Gastroesophageal sphincter (tissue), 4 donors: Measurements from ENCODE around the genes GLI1, DCTN2, AGAP2 and TAFA2.

DNA sequence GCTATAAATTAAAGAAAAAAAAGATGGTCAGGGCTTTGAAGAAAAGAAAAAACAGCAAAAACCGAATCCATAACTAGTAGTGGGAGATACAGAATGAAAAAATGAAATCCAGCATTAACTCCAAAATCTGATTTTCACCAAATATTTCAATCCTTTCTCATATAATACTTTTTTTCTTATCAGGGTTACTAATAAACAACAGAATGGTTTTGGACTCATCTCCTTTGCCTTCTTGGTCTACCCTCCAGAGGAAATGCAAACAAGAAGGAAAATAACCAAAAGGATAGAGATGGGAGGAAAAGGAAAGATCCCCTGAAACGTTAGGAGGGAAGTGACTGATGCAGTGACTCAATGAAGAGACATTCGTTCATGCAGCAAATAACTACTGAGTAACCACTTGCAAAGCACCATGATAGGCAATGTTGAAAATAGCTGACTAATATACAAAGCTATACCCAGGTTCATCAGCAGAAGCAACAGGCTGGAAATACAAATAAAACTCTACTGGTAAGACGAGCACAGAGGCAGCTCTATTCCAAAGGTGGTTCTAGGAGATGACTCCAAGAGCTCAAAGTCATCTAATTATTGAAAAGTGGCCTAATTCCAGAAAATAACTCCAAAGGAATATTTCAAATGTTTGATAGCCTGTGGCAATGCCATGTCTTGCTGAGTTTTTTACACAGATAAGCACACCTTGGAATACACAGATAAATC is 41.8 kb downstream of the R3HDM2 start:
- PRO-cap, result no peak
- RAMPAGE, long total RNA, 4 experiments, result no peak in any of the 4 experiments

GRCh38 chr12:57451147-57451749 is 3.9 kb upstream of the INHBE start:
- PRO-cap, result no peak
- RAMPAGE, long total RNA, 4 experiments, result no peak in any of the 4 experiments

DNA sequence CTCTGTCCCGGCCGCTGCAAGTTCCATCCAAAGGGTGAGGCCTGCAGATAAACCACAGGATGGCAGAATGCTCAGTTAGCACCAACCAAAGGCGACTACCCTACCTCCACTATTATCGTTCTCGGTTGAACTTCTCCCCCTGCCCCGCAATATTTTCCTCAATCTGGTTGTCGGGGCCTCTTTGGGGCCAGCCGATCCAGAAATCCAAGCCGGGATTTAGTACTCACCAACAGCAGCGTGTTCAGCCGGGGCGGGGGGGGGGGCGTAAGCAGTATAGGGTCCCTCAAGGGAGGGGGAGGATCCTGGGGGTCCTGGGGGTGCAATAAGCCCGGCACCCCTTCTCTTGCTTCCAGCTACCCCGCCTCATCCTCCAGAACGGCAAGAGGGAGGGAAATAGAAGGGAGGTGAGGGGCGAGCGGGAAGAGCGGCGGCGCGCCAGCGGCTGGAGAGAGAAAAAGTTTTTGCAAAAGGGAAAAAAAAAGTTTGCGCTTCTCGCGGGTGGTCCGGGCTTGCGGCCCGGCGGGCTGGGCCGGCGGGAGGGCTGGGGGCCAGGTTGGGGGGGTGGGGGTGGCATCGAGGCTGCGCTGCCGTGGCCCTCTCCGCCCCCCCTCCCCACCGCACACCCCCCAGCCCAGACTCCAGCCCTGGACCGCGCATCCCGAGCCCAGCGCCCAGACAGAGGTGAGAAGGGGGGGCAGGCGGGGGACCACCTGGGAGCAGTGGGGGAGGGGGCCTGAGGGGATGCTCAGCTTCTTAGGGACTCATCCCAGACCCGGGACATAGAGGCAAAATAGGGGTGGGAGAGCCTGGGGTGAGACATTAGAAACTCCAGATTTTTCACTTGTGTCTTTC is at the start of gene GLI1:
GLI1 (plus strand) TSS at position 265 of the 852 bp plus-strand sequence.
- PRO-cap, result no peak
- RAMPAGE, long total RNA, 4 experiments, result no peak in any of the 4 experiments

GRCh38 chr12:57523462-57523847 is 831 bp downstream of the MBD6 start:
- PRO-cap, result no peak
- RAMPAGE, long total RNA, 4 experiments, result no peak in any of the 4 experiments

DNA sequence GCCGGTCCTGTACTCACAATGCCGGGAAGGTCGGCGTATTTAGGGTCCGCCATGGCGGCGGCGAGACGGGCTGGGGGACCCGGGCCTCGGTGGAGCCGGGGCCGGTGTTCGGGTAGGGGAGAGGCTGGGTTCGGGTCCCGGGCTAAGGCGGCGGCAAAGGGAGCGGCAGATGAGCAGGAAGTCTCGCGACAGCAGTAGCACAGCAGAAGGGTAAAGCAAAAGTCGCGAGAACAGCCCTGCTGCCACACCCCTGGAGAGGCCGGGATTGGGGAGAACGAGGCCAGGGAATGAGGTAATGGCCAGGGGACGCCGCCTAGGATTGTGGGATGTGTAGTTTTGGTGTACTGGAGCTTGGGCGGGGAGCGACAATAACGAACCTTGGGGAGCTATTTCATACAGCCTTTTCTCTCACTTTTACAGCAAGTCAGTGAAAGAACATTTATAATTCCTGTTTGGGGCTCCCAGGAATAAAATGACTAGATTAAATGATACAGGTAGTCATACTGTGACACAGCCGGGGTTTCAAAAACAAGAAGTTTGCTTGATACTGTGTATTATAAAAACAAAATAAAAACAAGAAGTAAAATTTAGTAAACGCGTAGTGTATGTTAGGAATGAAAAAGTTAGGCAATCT is at the start of gene DCTN2:
DCTN2 (minus strand) TSS at position 182 of the 634 bp plus-strand sequence.
- PRO-cap, result bidirectional peak, plus-strand start at position 411 of the sequence, minus-strand start at position 171 of the sequence
- RAMPAGE, long total RNA, 4 experiments, result start-site peak on the minus strand in 4 of 4 experiments, centred at positions 142 to 154 of the sequence, 261 to 1,030 reads per replicate

- PRO-cap, result no peak
- RAMPAGE, long total RNA, 4 experiments, result no peak in any of the 4 experiments
Observed at GRCh38 chr12:57612235-57612768, 1.1 kb downstream of the ARHGEF25 start.

DNA sequence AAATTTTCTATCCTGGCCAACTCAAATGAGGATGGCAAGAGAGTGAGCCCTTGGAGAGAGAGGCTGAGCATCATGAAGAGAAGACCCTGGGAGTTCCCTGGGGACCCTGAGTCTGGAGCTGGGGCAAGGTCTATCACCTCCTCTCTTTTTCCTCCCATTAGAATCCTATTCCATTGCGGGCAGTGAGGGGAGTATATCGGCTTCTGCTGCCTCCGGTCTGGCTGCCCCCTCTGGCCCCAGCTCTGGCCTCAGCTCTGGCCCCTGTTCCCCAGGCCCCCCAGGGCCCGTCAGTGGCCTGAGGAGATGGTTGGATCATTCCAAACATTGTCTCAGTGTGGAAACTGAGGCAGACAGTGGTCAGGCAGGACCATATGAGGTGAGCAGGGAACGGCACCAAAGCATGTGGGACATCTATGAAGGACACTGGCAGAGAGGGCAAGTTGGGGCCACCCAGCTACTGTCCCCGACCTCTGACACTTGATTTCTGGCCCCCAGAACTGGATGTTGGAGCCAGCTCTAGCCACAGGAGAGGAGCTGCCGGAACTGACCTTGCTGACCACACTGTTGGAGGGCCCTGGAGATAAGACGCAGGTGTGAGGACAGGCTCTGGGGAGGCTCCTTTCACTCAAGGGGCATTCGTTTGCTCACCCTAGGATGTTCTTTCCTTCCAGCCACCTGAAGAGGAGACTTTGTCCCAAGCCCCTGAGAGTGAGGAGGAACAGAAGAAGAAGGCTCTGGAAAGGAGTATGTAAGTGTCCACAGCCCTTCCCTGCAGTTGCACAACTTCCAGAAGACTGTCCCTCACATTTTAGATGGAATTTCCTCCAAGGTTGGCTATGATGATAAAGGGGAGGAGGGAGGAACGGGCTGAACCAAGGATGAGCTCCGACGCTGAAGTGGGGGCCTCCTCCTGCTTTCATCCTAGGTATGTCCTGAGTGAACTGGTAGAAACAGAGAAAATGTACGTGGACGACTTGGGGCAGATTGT is 1.8 kb downstream of the ARHGEF25 start:
- PRO-cap, result no peak
- RAMPAGE, long total RNA, 4 experiments, result no peak in any of the 4 experiments

DNA sequence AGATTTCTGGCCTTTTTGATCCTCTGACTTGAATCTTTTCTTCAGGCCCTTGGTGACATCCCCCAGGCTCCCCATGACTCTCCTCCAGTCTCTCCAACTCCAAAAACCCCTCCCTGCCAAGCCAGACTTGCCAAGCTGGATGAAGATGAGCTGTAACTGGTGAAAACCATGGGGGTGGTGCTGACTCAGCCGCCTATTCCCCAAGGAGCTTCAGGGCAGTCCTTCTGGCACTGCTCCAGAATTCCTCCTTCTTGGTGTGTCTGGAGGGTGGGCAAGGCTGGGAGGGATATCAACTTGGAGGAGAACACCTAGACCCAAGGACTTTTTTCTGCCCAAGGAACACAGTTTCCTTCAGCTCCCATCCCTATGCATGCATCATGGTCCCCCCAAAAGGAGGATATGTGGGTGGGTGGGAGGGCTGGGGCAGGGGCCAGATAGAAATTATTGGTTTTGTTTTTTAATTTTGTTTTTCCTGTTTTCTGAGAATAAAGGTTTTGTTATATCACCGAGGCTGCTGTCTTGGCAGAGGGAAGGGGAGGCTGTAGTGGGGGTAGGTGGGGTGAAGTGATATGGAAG is 5.6 kb downstream of the ARHGEF25 start:
- PRO-cap, result no peak
- RAMPAGE, long total RNA, 4 experiments, result no peak in any of the 4 experiments

GRCh38 chr12:57720334-57720744 is 18.2 kb downstream of the AGAP2 start:
- PRO-cap, result no peak
- RAMPAGE, long total RNA, 4 experiments, result no peak in any of the 4 experiments

DNA sequence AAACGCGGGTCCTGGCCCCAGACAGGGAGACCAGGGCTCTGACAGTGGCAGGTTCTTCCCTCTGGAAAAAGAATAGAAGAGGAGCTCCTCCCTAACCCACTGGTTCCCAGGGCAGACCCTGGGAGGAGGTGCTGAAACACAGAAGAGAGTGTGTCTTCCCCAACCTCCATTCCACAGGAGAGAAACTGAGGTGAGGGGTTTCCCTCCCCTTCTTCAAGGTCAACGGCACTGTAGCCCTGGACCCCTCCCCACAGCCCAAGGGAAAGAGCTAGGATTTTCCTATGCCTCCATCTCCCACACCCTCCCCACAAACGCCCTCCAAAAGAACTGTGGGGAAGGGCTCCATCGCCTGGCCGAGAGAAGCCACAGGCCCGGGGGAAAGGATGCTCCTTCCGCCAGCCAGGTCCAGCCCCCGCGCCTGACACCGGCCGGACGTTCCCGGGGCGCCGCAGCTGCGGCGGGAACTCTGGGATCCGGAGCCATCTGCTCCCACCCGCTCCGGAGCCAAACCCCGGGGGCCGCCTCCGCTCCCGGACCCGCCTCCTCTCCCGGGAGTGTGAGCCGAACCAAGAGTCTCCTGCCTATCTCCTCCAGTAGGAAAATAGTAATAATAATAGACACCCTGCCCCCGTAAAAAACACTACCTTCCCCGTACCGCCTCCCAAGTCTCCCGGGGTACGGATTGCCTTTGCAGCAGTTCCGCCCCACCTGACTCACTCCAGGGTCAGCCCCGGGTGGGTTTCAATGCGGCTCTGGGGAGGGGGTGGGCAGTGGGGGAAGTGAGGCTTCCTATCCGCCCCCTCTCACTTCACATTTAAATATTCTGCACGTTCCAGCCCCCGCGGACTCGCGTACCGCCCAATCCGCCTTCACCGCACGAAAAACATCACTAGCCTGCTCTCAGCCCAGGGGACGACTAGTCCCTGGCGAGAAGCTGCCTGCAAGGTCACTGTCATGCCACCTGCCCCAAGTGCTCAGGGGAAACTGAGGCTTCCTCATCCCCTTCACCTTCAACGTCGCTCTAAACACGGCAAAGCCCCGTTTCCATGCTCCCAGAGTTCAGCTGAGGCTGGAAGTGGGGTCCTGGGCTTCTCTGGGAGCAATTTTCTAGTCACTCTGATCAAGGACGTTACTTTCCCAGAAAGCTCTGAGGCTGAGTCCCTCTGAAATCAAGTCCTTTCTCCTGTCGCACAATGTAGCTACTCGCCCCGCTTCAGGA is 2.4 kb downstream of the AGAP2 start:
- PRO-cap, result no peak
- RAMPAGE, long total RNA, 4 experiments, result no peak in any of the 4 experiments

DNA sequence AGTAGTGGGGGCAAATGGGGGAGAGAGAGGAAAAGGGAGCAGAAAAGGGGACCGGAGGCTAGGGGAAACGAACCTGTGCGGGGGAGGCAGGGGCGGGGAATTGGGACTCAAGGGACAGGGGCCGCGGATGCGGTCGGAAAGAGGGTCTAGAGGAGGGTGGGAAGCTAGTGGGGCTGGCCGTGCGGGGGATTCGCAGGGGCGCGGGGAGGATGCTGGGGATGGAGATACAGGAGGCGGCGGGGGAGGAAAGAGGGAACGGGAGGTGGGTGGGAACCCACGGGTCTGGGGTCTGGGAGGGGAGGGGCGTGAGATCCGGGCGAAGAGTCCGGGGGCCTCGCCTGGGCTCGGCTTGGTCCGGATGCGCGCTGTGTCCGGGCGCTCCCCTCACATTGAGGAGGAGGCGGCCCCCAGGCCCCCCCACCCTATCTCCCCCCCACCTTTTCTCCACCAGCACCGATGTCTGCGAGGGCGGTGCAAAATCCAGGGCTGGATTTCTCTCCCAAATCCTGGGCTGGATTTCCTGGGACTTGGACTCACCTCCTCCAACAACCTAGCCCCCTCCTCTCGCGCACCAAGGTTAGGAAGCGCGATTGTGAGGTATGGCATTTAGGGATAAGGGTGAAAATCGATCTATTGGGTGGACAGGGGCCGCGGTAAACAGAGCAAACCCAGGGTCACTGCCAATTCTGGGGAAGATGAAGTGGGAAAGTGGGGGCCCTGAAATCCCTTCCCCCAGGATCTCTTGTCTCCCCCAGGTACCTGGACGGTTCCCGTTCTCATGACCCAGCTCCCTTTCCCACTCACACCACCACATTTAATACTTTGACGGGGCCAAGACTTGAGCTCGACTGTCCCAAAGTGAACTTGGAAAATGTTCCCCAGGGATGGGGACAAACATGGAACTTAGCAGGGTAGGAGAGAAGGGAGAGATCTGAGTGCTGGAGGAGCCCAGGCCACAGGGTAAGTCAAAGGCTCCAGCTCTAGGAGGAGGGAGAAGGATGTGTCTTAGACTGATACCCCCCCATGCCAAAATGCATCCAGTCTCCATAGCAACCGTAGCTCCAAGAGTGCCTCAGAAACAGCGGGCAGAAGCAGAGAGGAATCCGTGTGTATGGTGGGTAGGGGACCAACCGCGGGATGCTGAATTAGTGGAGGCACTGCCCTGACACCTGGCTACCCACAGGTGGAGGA is at the start of gene AGAP2:
AGAP2 (minus strand) TSS at position 169 of the 1,191 bp plus-strand sequence.
- PRO-cap, result unidirectional peak, minus-strand start at position 360 of the sequence
- RAMPAGE, long total RNA, 4 experiments, result no peak in any of the 4 experiments

GRCh38 chr12:57751427-57752075 is 559 bp downstream of the CDK4 start:
- PRO-cap, result no peak
- RAMPAGE, long total RNA, 4 experiments, result no peak in any of the 4 experiments

DNA sequence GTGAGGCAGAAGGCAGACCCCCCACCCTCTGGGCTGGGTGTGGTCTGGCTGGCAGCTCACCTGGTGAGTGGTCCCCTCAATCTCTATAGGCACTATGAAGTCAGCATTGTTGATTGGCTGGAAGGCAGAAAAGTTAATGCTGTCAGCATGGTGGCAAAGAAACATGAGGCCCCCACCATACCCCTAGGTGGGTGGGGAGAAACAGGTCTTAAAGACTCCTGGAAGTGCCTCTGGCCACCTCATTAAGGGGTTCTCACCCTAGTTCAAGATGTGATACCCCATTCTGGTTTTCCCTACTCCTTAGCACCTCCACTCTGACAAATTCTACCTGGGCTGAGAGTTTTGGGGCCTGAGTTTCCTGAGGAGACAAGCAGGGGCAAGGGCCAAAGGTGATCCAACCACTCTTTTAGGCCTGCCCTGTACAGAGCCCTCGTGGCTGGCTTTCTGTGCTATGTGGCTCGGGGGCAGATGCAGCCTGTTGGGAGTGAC is 7.8 kb upstream of the AVIL start:
- PRO-cap, result no peak
- RAMPAGE, long total RNA, 4 experiments, result no peak in any of the 4 experiments

DNA sequence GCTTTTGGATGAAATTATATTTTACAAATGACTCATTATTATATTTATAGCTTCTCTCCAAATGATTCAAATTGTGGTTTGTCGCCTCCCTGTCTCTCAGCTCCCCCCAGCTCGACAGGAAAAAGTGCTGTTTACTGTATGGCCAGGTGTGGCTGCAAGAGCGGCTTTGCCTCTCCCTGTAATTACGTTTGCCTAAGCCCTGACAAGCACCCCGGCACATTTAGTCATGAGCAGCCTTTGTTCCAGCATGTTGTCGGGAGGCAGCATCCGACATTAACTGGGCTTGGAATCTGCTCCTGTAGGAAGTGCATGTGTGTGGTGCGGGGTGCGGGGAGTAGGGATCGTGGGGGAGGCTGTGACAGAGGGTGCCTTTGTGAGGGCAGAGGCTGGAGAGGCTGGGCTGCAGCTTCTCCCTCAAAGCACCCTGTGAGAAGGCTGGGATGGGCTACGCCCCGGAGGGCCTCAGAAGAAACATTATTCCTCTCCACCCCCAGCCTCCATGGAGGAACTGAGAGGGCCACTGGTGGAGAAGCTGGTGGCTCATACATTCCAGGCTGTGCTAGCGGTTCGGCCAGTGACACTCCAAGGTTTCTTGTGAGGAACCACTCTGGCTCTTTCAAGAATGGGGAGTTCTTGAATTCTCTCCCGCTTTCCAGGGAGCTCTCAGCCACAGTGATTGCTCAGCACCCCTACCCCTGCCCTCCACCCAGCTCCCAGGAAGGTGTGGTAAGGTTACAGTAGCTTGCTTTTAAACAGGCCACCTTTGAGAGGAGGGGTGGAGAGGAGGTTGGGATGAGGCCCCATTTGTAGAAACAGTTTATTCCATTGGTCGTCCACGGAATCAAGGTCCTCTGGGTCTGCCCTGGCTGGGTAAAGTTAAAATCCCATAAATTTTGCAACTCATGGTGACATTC is 42.2 kb upstream of the CTDSP2 start:
- PRO-cap, result bidirectional peak, plus-strand start at position 223 of the sequence, minus-strand start at position 307 of the sequence; bidirectional peak, plus-strand start at position 493 of the sequence, minus-strand start at position 345 of the sequence
- RAMPAGE, long total RNA, 4 experiments, result no peak in any of the 4 experiments

GRCh38 chr12:58781576-58782131 is 138.7 kb downstream of the LRIG3 start:
- PRO-cap, result no peak
- RAMPAGE, long total RNA, 4 experiments, result no peak in any of the 4 experiments

DNA sequence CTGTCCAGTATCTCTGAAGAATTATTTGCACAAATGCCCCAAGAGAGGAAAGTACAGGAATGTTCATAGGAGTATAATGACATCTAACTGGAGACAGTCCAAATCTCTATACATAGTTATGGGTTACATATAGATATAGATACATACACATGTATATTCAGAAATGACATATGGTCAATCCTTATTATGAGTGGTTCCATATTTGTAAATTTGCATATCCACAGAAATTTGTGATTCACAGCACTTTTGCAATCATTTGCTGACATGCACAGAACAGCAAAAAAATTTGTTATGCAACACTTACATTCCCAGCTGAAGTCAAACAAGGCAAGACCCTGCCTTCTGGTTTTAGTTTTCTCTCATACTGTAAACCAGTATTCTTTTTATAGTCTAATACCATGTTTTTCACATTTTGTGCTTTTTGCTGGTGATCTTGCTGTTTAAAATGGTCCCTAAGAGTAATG is 103.7 kb downstream of the SLC16A7 start:
- PRO-cap, result no peak
- RAMPAGE, long total RNA, 4 experiments, result no peak in any of the 4 experiments

DNA sequence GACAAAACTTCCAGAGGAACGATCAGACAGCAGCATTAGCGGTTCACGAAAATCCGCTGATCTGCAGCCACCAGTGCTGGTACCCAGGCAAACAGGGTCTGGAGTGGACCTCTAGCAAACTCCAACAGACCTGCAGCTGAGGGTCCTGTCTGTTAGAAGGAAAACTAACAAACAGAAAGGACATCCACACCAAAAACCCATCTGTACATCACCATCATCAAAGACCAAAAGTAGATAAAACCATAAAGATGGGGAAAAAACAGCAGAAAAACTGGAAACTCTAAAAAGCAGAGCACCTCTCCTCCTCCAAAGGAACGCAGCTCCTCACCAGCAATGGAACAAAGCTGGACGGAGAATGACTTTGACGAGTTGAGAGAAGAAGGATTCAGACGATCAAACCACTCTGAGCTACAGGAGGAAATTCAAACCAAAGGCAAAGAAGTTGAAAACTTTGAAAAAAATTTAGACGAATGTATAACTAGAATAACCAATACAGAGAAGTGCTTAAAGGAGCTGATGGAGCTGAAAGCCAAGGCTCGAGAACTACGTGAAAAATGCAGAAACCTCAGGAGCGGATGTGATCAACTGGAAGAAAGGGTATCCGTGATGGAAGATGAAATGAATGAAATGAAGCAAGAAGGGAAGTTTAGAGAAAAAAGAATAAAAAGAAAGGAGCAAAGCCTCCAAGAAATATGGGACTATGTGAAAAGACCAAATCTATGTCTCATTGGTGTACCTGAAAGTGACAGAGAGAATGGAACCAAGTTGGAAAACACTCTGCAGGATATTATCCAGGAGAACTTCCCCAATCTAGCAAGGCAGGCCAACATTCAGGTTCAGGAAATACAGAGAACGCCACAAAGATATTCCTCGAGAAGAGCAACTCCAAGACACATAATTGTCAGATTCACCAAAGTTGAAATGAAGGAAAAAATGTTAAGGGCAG is 156.3 kb downstream of the SLC16A7 start:
- PRO-cap, result no peak
- RAMPAGE, long total RNA, 4 experiments, result no peak in any of the 4 experiments

GRCh38 chr12:62192450-62193192 is at the start of gene TAFA2:
Gene TAFA2 (minus strand): TSS chr12:62192773.
- PRO-cap, result no peak
- RAMPAGE, long total RNA, 4 experiments, result no peak in any of the 4 experiments

DNA sequence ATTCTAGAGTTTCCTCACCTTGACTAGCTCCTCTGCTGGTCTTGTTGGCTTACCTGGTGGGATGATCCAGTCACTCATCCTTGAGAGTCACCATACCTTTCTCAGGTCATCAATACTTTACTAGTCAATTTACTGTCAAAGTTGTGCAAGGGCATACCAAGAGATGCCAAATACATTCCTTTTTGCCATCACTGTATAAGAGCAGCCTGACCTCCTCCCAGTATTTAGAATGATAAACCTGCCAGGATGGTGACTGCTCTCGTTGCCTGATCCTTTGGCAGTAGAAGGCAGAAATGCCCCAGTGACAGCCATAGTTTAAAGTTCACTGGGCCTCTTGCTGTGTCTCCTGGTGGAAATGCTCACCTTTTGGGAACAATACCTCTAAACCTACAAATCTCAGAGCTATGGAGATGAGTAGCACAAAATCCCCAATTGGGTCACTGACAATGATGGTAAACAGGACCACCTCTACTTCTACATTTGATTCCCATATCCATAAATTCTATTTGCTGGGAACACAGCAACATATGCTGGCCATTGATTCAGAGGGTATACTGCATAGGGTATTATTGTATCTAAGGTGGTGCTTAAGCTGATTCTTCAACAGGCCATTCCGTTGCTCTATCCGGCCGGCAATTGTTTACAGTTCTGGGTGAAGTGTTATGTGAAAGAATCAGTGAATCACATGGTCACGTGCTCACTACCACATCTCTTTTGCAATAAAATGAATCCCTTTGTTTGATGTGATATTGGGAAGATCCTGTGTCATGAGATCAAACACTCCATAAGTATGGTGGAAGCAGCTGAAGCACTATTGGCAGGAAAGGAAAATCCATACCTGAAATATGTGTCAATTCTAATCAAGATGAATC is 7.9 kb upstream of the USP15 start:
- PRO-cap, result no peak
- RAMPAGE, long total RNA, 4 experiments, result start-site peak on the minus strand in 1 of 4 experiments, centred at position 424 of the sequence, 5 reads per replicate

DNA sequence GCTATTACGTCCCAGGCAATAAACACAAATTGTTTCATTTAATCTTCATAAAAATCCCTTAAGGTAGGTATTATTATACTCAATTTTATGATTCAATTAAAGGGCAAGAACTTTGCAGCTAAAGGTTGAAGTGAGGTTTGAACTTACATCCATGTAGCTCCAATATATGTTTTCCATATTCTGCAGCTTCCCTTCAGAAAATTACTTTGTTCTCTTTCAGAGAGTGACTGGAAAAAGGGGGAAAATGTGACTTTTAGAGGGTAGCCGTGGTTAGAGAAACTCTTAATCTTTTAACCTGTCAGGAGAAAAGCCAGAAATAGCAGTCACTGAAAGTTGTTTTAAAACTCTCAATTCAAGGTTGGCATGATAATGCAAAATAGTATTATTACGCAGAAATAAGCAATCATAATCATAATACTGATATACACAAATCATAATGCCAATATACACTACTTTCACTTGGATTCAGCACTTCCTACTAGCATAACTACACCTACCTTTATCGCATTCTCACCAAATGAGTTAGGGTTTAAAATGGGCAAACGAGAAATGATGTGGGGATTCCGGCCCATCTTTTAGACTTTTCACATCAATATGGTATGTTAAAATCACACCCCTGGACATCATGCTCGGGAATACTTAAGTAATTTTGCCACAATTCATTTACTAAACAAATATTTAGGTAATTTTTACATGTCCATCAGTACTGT is 1.4 kb upstream of the USP15 start:
- PRO-cap, result no peak
- RAMPAGE, long total RNA, 4 experiments, result no peak in any of the 4 experiments